AG04450 (cell line): ENCODE measurements around a stretch of chr12.

- CAGE, long polyA plus RNA = no peak
These were observed 1.6 kb downstream of the IRAG2 start for GRCh38 chr12:25054144-25054483.

DNA sequence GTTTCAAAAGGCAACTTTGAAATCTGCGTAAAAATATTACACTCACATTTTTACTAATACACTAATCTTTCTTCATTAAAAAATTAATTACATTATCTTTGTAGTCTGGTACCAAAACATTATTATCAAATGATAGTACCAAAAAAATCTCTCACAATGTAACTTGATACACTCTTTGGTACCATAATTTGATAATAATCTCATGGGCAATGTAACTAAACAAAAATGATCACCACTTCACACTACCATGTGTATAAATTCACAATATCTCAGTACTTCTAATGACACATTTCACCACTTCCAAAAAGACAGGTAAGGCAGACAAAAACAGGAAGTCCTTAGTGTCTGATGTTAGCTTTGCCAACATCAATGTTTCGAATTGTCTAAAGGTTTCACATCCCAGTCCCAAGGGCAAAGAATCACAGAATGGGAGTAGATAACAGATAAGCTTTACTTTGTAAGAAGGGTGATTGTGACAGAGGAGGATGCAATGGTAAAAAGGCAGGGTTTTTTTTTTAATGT is 8.6 kb downstream of the DNAI7 start:
- CAGE, long polyA plus RNA = no peak
- RRBS = no CpG with 5 or more reads among the region's 2 CpGs

GRCh38 chr12:25377334-25377812 is 126.6 kb upstream of the KRAS start:
- CAGE, long polyA plus RNA = no peak
- RRBS = no CpG with 5 or more reads among the region's 6 CpGs

DNA sequence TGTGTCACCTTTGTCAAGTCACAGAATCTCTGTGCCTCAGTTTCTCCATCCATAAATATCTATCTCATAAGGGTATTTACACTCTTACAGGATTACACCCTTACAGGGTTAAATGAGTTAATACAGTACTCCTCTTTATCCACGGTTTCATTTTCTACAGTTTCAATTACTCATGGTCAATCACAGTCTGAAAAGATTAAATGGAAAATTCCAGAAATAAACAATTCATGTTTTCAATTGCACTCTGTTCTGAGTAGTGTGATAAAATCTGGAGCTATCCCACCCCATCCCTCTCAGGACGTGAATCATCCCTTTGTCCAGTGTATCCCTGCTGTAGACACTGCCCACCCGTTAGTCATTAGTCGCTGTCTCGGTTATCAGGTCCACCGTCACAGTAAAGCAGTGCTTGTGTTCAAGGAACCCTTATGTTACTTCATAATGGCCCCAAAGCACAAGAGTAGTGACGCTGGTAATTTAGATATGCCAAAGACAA is 140.9 kb upstream of the LMNTD1 start:
- CAGE, long polyA plus RNA = no peak
- RRBS = no CpG with 5 or more reads among the region's 7 CpGs

DNA sequence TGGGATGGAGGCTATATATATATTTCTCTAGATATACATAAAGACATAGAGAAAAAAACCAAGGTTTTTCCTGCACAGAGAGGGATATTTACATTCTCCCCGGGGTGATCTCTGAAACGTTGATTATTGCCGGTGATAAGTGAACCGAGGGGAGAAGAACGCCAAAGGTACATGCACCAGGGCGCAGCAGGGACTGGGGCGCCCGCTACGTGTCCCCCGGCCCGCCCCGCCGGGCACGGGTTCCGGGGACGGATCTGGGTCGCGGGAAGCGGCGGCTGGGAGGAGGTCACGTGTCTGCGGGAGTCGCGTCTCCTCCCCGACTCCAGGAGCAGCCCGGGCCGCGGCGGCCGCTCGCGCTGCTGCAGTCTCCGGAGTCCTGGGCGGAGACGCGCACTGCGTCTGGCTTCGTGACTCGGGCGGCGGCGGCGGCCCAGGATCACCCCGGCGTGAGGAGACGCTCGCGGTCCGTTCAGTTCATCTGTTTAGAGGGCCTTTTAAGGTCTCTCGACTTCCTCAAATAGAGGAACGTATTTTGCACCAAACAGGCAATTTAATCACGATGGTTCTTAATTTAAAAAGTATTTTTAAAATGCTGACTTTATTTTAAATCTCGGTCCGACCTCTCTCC is 1.6 kb upstream of the BHLHE41 start:
- CAGE, long polyA plus RNA = no peak
- RRBS = 2% methylated on average over 34 of the region's 54 CpGs

GRCh38 chr12:26510263-26510687 is 314.9 kb downstream of the SSPN start:
- CAGE, long polyA plus RNA = no peak
- RRBS = no CpG with 5 or more reads among the region's 2 CpGs

DNA sequence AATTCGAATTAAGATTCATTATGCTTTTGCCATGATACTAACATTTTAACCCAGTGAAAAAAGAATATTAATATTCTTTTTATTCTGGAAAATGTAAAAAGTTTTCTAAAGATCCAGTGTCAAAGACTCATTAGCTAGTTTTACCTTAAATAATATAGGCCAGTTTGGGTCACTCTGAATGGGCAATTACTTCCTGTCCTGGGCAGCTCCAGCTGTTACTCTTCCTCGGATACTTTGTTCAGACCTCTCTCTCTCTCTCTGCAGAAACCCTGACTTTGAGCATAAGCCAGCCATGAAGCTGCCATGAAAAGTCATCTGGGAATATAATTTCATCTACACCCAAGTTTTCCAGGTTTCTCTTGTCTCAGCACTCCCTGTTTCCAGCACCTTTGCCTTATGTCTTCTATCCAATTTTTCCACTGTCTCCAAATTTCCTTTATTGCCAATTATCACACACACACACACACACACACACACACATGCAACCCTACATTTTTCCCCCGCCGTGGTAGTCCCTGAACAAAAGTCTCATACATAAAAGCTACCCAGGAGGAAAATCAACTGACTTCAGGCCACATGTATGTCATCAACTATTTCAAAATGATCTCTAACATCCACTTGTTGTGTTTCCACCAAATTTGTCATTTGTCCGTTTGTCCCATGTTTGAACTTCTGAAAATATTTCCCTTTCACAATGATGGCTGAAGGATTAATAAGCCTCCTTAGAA is 318.1 kb downstream of the SSPN start:
- CAGE, long polyA plus RNA = no peak
- RRBS = no CpG with 5 or more reads among the region's 5 CpGs

DNA sequence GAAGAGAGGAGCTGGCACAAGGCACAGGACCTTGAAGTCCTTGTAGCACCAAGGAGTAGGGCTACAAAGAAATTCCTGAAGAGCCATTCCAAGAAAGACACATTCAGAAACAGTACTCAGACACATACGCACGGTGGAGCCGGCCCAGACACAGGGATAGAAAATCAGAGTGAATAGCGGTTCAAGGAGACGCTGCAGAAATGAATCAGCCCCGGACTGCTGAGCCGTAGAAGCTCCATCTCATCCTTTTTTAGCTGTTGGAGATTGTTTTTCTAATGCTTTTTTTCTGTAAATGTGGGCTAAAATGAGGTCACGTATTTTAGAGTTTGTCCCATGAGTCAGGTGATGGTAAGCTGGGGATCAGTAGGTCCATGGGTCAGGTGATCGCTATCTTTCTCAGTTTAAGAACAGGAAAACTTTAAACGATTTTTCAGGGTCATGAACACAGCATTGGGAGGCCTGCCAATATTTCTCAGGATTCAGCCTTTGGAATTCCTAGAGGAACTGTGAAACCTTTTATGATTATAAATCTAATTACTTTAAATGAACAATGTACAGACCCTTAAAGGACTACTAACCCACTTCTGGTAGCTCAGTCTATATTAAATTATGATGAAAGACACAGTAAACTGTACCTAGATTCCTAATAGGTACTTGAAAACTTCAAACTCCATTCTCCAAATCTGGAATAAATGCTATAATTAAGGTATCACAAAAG is 202.4 kb downstream of the ITPR2 start:
- CAGE, long polyA plus RNA = no peak
- RRBS = 0% methylated on average over 3 of the region's 10 CpGs

DNA sequence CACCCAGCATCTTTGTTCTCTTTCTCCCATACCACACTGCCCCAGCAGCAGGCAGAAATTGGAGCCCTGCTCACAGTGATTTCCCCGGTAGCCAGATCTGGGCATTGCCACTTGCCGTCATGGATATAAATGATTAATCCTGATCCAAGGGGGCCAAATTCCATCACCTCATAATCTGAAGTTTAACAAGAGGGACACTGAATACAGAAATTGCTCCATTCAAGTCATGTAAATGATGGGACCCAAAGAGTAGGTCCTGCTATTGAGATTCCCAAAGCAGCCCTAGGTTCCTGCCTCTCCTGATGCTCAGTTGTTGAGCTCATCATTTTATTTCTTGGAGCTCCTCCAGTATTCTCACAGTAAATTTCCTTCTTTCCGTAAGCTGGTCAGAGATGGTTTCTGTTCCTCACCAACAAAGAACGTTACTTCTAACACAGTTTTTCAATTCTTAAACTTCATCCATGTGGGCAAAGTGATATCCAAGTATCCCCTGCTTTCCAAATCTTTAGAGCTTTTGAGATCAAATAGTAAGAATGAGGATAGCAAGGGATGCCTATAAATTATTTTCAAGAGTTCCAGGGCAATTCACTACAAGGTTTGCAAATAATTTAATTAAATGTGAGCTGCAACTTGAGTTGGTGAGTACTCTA is 11.7 kb downstream of the ITPR2 start:
- CAGE, long polyA plus RNA = no peak
- RRBS = no CpG with 5 or more reads among the region's 4 CpGs

- CAGE, long polyA plus RNA = no peak
- RRBS = no CpG with 5 or more reads among the region's 3 CpGs
These were observed 24.3 kb downstream of the INTS13 start for GRCh38 chr12:26913352-26913972.

- CAGE, long polyA plus RNA = no peak
- RRBS = no CpG with 5 or more reads among the region's 2 CpGs
These were observed 30.8 kb upstream of the STK38L start for GRCh38 chr12:27213311-27213756.

GRCh38 chr12:27582968-27583593 is 59.1 kb downstream of the PPFIBP1 start:
- CAGE, long polyA plus RNA = no peak
- RRBS = no CpG with 5 or more reads among the region's 3 CpGs

DNA sequence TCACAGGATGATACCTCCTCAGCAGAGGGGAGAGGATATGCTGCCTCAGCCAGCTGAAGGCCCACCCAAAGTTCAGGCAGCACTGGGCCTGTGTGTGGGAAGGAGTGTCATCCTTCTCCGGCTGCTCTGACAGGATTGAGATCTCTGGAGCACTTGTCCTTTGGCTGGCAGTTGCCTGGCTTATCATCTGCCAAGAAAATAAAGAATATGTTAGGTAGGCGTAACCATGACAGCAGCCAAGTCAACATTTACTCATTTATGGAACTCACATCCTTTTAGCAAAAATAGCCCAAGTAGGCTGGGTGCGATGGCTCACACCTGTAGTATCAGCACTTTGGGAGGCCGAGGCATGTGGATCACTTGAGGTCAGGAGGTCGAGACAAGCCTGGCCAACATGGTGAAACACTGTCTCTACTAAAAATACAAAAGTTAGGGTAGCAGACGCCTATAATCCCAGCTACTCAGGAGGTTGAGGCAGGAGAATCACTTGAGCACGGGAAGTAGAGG is 68.6 kb downstream of the PPFIBP1 start:
- CAGE, long polyA plus RNA = no peak
- RRBS = no CpG with 5 or more reads among the region's 7 CpGs

DNA sequence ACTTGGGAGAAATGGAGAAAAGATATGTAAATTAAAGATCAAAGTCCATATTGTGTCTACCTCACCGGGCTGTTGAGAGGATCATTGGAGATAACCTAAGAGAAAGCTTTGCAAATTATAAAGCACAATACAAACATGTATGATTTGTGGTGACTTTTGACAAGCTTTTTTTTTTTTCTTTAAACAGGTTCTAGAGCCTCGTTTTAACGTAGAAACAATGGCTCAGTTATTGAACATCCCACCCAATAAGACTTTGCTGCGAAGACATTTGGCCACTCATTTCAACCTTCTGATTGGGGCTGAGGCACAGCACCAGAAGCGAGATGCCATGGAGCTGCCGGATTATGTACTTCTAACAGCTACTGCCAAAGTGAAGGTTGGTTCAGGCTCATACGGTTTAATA is 7.4 kb upstream of the REP15 start:
- CAGE, long polyA plus RNA = no peak
- RRBS = no CpG with 5 or more reads among the region's 7 CpGs

- CAGE, long polyA plus RNA = no peak
- RRBS = no CpG with 5 or more reads among the region's 4 CpGs
These were observed 15.0 kb upstream of the MANSC4 start for GRCh38 chr12:27795001-27795491.

- CAGE, long polyA plus RNA = no peak
- RRBS = 7% methylated on average over 1 of the region's 22 CpGs
These were observed 3.2 kb downstream of the PTHLH start for GRCh38 chr12:27969324-27969662.

DNA sequence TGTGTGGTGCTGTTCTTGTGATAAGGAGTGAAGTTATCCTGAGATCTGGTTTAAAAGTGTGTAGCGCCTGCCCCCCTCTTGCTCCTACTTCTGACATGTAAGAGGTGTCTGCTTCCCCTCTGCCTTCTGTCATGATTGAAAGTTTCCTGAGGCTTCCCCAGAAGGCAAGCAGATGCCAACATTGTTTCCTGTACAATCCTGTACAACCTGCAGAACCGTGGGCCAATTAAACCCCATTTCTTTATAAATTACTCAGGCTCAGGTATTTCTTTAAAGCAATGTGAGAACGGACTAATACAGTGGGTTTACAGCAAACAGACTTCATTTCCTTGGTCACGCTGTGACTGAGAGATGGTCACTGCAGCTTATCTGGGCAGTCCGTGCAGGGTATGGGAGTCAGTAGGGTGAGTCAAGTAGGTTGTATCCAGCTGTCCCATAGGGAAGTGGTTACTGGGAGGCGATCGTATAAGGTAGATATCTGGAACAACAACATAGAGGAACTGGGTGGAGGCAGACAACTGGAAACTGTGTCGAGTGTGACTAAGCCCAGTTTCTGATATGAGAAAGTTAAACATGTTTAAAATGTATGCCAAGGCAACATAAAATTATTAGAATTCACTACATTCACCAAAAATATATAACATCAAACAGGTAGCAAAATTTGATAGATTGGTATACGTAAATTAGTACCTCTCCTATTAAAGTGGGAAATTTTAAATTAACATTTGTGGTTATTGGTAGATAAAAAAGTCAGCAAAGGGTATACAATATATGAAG is 52.8 kb downstream of the CCDC91 start:
- CAGE, long polyA plus RNA = no peak
- RRBS = no CpG with 5 or more reads among the region's 9 CpGs

DNA sequence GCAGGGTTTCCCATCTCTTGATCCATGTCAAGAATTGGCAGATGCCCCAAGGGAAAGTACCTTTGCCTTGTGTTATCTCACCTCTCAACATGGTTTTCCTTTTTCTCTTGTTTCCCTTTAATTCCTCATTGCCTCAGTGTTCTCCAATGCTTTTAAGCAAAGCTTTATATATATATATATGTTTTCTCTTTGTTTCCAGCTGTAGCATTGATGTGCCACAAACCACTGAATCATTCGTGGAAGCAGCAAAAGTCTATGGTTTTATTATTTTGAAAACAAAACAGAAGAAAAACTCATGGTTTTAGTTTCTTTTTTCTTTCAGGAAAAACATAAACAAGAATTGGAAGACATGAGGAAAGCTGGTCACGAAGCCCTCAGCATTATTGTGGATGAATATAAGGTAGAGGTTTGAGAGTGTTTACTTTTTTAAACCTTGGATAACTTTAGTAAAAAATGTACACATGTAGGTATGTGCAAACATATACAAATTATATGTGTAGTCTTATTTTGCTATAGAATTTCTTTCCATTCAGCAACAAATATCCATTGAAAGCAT is 171.9 kb downstream of the CCDC91 start:
- CAGE, long polyA plus RNA = no peak
- RRBS = no CpG with 5 or more reads among the region's 2 CpGs

GRCh38 chr12:29170728-29171046 is 21.6 kb downstream of the FAR2 start:
- CAGE, long polyA plus RNA = no peak
- RRBS = no CpG with 5 or more reads among the region's 5 CpGs

DNA sequence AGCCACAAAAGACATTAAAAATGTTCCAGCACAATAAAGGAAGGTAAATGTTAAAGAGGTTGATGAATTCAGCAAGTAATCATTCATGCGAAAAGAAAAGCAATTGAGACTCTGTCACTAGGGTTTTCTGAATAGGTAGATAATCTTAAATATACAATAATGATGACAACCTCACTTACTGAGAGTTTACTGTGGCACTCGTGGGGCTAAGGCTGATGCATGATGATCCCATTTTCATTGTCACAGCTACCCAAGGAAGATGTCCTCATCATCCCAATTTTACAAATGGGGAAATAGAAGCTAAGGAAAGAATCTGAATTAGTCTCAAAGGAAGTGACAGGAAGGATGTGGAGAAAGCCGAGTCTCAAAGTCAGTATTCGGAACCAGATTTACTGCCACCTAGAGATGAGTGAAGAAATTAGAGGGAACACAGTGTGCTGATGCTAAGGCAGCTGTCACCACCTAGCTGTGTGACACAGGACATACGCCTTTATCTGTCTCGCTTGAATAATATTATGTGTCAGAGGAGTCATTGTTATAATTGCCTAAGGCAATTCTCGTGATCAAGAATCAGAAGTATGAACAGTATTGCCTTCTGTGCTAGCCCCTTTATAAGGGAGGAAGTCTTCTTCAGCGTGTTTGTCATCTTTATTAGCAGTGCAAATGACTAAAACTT is 63.3 kb downstream of the ERGIC2 start:
- CAGE, long polyA plus RNA = no peak
- RRBS = no CpG with 5 or more reads among the region's 8 CpGs